ENCODE data around the gene NPAS3.

GRCh38 chr14:32938638-32939139 is at the start of gene NPAS3:
TSS of gene NPAS3 (plus strand) at chr14:32938879.
- CAGE, long polyA plus RNA = no peak
- RRBS = 1% methylated on average over 55 of the region's 82 CpGs

GRCh38 chr14:32940443-32940765 is 1.7 kb downstream of the NPAS3 start:
- CAGE, long polyA plus RNA = no peak
- RRBS = no CpG with 5 or more reads among the region's 8 CpGs

- CAGE, long polyA plus RNA = no peak
- RRBS = no CpG with 5 or more reads among the region's 2 CpGs
Measured at GRCh38 chr14:33044117-33044463, 105.4 kb downstream of the NPAS3 start.

- CAGE, long polyA plus RNA = no peak
- RRBS = no CpG with 5 or more reads among the region's 9 CpGs
Measured at GRCh38 chr14:33307735-33308160, 369.1 kb downstream of the NPAS3 start.

- CAGE, long polyA plus RNA = no peak
- RRBS = no CpG with 5 or more reads among the region's 3 CpGs
Measured at GRCh38 chr14:33880831-33881039, 70.1 kb downstream of the EGLN3 start.

DNA sequence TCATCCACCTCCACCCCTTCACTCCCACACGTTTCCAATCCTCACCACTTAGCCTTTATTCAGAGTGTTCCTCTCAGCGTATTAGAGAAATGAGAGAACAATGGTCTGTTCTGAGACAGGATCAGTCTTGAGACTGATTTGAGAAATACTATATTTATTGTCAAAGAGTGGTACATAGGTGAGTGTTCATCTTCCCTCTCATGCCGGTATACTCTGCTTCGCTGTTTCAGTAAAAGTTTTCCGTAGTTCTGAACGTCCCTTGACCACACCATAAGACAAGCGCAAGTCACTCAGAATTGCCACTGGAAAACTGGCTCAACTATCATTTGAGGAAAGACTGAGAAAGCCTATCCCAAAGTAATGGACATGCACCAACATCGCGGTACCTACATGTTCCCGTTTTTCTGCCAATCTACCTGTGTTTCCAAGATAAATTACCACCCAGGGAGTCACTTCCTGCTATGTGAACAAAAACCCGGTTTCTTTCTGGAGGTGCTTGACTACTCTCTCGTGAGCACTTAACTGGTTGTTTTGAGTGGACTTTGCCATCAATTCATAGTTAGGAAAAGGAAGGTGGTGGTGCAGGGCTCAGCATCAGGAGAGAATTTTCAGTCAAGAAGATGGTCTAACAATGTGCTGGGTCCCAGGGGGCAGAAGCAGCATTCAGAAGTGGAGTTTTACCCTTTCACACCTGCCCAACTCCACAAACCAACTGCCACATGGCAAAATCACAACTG is 1.5 kb downstream of the EGLN3 start:
- CAGE, long polyA plus RNA = no peak
- RRBS = no CpG with 5 or more reads among the region's 12 CpGs

DNA sequence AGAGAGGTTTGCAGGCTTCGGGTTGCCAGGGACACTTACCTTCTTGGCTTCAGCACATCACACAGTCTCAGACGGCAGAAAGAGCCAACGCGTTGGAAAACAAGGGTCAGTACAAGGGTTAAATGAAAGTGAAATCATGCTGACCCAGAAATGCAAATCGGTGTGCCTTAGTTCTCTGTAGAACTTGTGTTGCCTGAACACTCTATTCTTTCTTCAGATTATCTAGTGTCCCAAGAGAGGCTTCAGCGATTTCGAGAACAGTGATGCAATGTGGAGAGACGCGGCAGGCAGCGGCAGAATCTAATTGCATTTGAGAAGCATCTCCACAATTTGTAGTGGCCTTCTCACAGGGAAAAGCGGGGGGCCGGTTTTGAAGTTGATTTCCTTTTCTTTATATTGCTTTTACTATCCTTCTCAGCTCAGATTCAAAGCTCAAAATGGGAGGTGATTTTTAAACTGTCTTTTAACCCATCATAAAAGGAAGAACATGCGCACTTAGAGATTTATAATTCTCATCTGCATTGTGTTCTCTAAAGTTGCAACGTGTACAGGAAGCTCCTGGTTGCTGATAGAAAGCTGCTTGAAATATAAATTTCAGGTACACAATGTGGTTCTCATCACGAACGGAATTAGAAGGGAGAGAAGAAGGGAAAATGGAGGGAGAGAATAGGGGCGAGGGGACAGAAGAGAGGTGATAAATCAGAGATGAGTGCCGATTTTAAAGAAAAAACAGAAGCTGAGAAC is 67.9 kb upstream of the EGLN3 start:
- CAGE, long polyA plus RNA = no peak
- RRBS = no CpG with 5 or more reads among the region's 18 CpGs

DNA sequence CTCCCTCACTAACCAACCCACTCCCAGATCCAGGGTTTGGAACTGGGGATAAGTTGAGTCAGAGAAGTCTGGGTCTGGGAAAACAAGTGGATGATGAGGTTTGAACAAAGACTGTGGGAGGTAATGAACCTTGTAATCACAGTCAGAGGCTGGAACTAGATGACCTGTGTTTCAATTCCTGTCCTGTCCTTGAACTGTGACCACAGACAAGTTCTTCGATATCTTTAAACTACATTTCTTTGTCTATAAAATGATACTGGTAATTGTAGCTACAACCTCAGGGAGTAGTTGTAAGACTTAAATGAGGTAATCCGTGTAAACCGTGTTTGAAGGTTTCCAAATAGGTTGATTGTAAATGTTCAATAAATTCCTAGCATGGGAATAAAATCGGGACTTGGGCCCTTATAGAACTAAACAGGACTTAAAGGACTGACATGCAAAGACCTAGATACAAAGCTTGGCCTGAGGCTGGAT is 240.7 kb upstream of the EGLN3 start:
- CAGE, long polyA plus RNA = no peak
- RRBS = no CpG with 5 or more reads among the region's 4 CpGs

- CAGE, long polyA plus RNA = no peak
- RRBS = no CpG with 5 or more reads among the region's 35 CpGs
Measured at GRCh38 chr14:34546591-34547129, 7.2 kb upstream of the EAPP start.

- CAGE, long polyA plus RNA = no peak
- RRBS = no CpG with 5 or more reads among the region's 6 CpGs
Measured at GRCh38 chr14:34592801-34593201, 37.1 kb downstream of the SNX6 start.

GRCh38 chr14:34682629-34683193 is 31.7 kb downstream of the CFL2 start:
- CAGE, long polyA plus RNA = no peak
- RRBS = no CpG with 5 or more reads among the region's 5 CpGs

- CAGE, long polyA plus RNA = no peak
- RRBS = no CpG with 5 or more reads among the region's 4 CpGs
Measured at GRCh38 chr14:35068150-35068949, 22.3 kb downstream of the FAM177A1 start.

GRCh38 chr14:35343769-35344243 is 51.6 kb downstream of the PSMA6 start:
- CAGE, long polyA plus RNA = no peak
- RRBS = no CpG with 5 or more reads among the region's 9 CpGs

DNA sequence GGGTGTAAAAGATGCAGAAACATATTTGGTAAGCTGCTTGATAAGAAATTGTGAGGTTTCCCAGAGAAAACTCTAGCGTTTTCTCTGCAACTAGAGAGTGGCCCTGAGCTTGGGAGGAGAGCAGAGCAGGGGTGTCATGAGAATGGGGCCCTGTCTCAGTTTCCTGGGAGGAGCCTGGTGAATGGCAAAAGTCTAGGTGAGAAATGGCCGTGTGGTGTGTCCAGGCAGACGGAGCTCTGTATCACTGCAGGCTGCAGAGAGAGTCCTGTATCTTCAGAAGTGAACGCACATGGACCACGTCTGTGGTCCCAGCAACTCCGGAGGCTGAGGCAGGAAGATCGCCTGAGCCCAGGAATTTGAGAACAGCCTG is 51.2 kb downstream of the NFKBIA start:
- CAGE, long polyA plus RNA = no peak
- RRBS = no CpG with 5 or more reads among the region's 7 CpGs

DNA sequence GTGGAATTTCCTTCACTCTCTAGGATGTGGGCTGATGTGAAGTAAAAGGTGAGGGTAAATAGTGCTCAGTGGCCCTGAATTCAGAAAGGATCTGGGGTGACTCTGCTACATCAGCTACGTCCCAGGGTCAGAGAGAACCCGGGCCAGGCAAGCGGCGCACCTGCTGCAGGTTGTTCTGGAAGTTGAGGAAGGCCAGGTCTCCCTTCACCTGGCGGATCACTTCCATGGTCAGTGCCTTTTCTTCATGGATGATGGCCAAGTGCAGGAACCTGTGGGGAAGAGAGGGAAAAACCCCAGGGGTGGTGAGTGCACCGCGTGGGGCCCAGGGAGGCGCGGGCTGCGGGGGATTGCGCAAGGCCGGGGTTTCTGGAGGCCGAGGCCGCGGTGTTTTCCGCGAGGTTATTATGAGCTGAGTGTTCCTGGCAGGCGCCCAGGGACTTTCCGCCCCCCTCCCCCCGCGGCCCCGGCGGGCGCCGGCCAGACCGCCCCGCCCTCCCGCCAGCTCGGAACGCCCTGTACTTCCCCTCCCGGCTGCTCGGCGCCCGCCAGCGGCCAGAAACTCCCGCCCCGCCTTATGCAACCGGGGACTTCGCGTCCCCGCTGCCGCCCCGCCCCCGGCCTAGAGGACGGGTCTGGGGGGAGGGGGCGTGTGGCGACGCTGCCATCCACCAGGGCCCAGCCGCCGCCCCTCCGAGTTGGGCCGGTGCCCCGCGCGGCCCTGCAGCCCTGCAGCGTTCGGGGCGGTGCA is 845 bp downstream of the NFKBIA start:
- CAGE, long polyA plus RNA = no peak
- RRBS = under 1% methylated on average over 32 of the region's 58 CpGs

DNA sequence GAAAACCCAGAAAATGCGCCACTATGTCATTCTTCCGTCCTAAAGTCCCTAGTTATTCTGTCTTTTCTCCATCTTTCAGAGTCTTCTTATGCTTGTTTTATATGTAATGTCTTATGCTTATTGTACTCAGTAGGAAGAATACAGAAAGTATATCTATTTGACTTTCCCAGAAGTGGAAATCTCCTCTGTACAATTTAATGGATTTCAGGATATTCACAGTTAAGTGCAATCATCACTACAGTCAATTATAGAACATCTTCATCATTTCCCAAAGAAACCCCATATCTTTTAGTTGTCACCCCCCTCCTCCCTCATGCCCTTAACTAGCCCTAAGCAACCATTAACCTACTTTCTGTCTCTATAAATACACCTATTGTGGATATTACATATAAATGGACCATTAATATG is 67.7 kb downstream of the INSM2 start:
- CAGE, long polyA plus RNA = no peak
- RRBS = no CpG with 5 or more reads among the region's 2 CpGs

GRCh38 chr14:35985687-35986369 is 159.7 kb downstream of the BRMS1L start:
- CAGE, long polyA plus RNA = no peak
- RRBS = no CpG with 5 or more reads among the region's 5 CpGs

- CAGE, long polyA plus RNA = no peak
- RRBS = no CpG with 5 or more reads among the region's 2 CpGs
Measured at GRCh38 chr14:36124837-36125083, 195.7 kb downstream of the MBIP start.

DNA sequence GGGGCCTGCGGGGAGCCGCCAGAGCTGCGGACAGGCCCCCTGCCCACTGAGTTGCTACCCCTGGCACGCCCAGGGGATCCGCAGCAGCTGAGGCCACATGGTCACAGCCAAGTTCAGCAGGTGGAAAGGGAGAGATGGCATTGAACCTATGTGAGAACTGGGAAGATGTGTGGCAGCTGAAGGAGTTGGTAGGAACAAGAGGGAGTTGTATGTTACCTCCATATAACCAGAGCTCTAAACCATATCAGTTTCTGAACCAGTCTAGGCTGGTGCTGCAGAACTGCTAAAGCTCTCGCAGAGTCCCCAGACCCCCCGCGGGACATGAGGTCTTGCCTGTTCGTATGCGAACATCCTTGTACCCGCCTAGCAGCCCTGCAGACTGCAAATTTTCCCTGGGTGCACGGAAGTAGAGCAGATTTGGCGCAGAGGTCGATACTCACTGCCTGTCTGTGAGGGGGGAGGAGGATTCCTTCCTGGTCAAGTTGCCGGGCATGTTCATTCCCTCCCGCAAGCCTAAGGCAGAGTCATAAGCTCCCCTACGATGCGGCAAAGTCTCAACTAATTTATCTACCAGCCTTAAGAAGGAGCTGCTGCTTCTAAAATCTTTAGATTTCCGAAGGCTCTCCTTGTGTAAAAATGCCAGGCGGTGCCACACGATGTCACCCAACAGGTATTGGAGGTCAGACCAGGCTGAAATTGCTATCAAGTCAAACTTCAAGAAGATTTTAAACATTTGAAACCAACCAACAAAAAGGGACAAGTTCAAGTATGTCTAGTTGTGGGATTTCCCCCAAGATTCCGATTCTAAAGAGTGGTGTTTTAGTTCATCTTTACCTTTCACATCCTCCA is 1.8 kb upstream of the PAX9 start:
- CAGE, long polyA plus RNA = no peak
- RRBS = no CpG with 5 or more reads among the region's 22 CpGs

- CAGE, long polyA plus RNA = no peak
- RRBS = no CpG with 5 or more reads among the region's 8 CpGs
Measured at GRCh38 chr14:36856056-36856435, 194.4 kb downstream of the PAX9 start.